ENCODE data around the genes SFMBT2, KIN and CELF2.

GRCh38 chr10:7406952-7407801, 3.7 kb downstream of the SFMBT2 start:
- PRO-cap = no peak

DNA sequence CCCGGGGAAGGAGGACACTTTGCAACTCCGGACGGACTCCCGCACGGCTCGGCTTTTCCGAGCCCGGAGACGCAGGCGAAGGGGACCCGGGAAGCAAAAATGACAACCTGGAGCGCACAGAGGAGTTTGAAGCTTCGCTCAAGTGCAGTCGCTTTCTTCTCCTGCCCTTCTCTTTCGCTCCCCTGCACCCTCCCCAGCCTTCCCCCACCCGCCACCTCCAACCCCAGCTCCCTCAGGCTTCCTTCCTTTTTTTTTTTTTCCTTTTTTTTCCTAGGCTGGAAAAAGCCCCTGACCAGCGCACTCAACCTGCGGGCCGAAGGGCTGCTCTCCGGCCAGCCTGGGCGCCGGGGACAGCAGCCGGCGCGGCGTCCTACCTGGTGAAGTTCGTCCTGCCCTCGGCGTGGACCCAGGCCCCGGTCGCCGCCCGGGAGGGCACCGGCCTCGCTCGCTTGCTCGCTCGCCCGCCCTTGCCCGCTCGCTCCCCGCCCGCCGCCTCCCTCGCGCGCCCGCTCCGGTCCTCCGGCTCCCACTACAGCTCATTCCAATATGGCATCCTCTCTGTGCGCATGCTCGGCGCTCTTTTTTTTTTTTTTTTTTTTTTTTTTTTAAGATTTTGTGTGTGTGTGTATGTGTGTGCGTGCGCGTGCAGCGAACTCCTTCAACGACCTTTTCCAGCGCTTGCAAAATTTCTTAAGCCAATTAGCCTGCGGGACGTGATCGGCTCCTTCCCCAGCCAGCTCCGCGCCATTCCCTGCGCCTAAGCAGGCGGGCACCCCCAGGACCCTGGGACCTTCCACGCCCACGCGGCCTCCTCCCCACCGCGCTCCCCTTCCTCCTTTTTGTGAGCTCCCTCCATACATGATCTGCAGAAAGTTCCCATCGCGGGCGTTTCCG, at the start of gene SFMBT2:
TSS of gene SFMBT2 (minus strand) at position 548 of the 894 bp plus-strand sequence.
- PRO-cap = unidirectional peak, minus-strand start at position 548 of the sequence

DNA sequence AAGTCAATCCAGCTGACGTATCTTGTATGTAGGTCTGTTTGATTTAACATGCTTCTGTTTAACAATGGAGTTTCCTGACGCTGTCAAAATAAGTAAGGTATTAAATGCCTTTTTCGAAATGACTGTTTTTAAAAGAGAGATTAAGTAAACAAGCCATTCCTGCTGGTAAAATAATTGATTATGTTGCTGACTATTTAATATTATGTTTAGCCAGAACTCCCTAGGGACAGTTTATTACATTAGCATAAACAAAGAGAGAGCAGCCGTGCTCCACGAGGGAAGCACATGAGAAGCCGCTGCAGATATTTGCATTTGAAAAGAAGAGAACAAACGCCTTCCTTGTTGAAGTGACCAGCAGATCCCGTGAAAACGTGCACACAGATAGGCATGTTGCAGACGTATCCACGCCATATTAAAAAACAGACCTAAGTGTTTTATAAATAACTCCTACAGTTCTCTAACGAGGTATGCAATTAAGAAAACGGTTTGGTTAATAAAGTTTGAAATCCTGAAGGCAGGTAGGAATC, 22.5 kb upstream of the SFMBT2 start:
- PRO-cap = no peak

- PRO-cap = no peak
Observed at GRCh38 chr10:7475911-7476315, 65.1 kb upstream of the SFMBT2 start.

DNA sequence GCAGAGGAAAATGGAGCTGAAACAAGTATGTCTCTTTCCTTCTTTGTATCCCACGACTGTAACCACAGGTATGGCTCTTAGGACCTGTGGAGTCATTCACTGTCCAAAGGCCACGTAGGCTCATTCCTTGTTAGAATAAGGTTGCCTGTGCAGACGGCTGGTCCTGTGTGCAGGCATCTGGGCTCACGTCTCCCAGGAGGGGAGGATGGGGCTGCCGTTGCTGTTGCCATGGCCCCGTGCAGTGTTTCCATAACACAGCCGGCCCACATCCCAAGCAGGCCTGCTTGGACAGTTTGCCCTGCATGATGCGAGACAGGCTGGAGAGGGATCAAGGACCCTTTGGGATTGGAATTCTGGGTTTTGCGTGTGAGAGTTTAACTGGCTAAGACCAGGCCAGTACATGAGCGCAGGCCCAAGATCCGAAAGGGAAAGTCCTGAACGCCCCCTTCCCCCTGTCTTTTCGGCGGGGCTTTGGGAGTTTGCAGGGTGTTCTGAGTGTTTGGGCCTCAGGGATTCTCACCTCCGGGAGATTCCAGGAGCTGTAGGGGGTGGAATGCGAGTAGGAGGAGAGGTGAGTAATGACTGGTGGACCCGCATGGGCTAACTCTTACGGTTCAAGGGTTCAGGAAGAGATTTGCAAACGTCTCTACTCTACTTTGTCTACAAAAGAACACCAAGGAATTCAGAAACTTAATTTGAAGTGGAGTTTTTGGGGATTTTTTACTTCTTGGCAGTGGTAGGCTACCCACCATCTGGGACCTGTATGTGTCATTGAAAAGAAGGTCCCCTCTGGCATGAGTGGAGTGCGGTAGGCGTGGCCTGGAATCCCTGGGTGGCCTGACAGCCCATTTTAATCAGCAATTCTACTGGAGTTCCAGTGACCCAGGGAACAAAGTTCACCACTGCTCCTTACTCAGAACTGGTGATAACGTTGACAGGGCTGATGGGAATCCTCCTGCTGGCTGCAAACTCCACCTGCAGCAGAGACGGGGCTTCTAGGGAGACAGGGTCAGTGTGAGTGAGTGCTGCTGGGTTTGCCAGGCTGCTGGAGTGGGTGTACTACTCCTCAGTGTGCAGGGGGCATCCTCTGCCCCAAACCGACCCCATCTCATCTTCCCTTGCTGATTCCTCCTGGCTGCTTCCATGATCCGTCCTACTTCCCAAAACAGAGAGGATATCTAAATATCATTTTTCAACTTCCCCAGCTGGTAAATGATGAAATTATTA, 125.3 kb downstream of the ITIH5 start:
- PRO-cap = no peak

GRCh38 chr10:7787416-7788274, at the start of gene KIN:
KIN (minus strand) TSS chr10:7787993.
- PRO-cap = bidirectional peak, plus-strand start at chr10:7788210, minus-strand start at chr10:7787993

DNA sequence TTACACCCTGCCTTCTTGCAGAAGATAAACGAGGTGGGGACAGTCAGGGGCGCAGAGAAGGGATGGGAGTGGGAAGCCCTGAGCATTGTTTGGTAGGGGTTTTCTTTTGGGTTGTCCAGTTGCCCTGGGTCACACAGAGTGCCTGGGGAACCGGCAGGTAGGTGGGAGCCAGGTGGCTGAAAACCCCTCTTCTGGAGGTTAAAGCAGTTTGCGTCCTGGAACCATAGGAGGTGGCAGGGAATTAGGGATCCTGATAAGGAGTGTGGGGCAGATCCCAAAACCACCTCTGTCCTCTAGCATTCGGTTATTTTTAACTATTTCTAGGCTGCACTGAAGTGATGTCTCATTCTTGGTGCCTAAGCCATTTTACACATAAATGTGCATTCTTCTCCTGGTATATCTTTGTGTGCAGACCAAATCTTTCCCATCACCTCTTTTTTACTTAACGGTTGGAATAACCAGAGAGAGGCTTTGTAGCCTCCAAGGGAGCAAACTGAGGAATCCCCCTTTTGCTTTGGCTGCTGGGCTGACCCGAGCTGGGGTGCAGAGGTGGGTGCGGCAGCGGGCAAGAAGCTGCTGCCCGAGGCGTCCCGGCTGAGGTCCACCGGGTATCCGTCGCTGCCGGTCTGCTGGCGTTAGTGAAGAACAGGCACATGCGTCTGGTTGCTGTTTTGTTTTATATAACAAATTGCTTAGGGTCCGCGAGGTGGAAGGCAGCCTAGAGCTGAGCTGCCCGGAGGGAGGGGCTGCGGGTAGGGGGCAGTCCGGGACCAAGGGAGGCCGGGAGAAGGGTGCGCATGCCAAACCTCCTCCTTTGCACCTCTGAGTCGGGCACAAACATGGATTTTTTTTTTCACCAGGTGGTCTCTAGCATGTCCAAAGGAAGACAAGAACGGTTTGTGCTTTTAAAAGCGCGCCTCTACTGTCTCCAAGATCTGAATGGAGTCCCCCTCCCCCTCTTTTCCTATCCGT, 7.1 kb upstream of the GATA3 start:
- PRO-cap = no peak

- PRO-cap = no peak
Observed at GRCh38 chr10:8054938-8055388, 475 bp downstream of the GATA3 start.

- PRO-cap = no peak
Observed at GRCh38 chr10:8074722-8076137, 20.7 kb downstream of the GATA3 start.

- PRO-cap = no peak
Observed at GRCh38 chr10:8416848-8417306, 362.4 kb downstream of the GATA3 start.

GRCh38 chr10:9755934-9756224, 1261.8 kb upstream of the CELF2 start:
- PRO-cap = no peak

GRCh38 chr10:10278431-10278760, 739.3 kb upstream of the CELF2 start:
- PRO-cap = no peak

DNA sequence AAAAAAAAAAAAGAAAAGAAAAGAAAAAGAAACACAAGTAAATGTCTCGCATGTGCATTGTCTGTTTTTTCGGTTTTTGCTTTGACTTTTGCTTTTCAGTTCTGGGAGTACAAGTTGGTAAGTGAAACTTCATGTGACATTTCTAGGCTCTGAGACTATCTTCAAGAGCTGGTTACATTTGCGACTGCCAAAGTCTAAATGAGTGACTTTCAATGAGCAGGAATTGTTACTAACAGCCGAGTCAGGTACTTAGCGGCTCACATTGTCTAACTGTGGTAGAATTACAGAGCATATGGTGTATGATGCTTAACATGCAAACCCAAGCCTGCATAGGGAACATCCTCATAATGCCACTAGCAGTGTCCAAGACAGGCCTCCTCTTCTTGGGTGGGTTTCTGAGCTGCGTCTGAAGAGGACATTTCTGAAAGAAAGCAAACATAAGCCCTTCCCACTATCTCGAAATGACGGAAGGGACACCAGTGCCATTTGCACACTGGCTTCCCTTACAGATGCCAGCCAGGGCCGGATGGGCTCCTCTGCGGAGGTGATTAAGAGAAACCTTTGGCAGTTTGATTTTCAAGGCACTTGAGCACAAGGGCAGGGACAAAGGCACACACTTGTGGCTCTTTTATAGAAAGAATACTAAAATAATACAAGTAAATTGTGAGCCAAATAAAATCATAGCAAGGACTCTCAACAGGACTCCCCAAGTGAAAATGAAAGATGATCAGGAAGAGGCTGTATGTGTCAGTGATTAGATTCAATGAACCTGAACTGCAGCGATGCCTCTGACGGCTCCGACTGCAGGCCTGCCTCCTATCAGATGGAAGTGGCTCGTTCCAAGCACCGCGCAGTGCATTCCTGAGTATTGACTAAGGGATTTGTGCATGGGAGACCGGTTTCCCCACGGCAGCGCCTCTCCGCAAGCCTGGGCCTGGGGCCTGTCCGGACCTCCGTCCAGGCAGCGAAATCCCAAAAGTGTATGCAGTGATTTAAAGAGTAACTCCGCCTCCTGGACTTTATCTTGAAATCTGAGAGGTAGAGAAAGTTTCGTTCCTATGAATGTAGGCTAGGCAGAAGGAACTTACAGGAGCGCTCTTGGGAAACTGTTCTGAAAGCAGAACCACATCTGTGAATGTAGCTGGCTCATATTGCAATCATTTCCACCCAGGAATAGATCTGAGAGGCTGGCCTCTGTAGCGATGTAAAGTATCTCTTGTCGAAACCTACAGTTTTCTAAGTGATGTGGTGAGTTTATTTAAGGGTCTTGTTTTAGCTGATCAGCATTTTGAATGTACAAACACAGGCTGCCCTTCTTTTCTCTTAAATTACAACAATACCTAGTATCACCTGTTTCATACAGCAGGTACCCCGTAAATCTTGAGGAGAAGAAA, 106.5 kb upstream of the CELF2 start:
- PRO-cap = no peak

- PRO-cap = no peak
Observed at GRCh38 chr10:11009294-11010180, 8.1 kb upstream of the CELF2 start.

DNA sequence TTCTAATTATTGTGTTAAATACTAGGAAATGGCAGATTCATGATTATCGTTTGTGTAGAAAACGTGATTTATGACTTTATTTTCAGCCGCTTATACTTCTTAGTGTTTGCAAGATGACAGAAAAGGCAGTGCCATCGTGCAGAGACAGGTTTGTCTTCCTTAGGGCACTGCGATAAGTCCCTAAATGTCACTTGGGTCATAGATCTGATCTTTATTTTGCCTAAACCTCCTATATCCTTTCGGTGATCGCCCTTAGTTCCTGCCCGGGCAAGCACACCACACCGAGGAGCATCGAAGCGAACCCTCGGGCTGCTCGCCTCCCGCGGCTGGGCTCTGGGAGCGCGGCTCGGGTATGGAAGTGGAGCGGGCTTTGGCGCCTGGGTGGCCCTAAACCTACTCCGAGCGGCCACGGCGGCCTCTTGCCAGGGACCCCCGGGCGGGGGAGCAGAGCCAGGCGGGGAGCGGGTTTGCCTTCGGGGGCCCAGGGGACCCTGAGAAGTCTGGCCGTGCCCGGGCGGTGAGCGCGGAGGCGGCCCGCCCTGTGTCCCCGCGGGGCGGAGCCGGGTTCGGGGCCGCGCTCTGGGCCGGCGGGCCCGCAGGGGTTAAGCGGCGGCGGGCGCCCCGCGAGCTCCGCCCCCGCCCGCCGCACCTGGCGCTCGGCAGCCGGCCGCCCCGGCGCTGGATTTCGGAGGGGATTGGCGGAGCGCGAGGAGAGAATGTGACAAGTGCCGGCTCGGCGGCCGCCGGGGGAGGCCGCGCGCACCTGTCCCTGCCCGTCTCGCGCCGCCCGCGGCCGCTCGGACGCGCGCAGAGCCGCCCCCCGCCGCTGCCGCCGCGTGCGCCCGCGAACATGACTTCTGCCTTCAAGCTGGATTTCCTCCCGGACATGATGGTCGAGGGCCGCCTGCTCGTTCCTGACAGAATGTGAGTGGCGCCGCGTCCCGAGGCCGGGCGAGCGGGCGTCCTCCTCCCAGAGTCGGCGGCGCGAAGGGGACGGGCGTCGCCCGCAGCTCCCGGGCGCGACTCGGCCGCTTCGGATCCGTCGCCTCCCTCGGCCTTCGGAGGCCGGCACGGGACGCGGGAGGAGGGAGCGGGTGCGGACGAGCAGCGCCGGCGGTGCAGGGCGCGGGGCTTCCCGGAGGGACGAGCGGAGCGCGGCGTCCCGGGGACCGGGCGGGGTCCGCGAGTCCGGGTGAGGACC, at the start of gene CELF2:
TSS of gene CELF2 (plus strand) at position 633 of the 1,201 bp plus-strand sequence.
- PRO-cap = no peak

GRCh38 chr10:11046562-11046846, 28.8 kb downstream of the CELF2 start:
- PRO-cap = no peak

DNA sequence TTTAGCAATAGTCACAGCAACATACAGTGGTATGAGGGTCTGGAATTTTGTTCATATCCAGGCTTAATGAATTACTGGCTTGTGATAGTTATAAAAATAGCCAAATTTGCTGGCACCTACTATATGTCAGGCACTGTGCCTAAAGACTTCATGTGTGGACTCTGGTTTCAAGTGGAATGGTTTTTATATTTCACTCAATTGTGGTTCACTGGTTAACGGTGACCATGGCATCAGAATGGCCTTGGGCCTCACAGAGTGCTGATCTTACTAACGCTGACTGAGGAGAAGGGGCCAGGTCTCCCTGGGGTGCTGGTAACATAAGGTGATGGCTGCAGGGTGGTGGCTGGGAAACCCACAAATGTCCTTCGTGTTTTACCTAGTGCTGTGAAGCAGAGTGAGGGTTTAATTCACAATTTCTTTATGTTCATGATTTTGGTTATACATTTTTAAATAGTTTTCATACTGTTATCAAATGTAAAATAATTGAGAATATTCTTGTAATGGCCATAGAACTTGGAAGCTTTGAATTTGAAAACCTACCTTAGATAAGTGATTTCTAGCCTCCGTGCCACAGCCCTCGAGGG, 55.9 kb downstream of the CELF2 start:
- PRO-cap = no peak

- PRO-cap = no peak
Observed at GRCh38 chr10:11141743-11142333, 124.2 kb downstream of the CELF2 start.

DNA sequence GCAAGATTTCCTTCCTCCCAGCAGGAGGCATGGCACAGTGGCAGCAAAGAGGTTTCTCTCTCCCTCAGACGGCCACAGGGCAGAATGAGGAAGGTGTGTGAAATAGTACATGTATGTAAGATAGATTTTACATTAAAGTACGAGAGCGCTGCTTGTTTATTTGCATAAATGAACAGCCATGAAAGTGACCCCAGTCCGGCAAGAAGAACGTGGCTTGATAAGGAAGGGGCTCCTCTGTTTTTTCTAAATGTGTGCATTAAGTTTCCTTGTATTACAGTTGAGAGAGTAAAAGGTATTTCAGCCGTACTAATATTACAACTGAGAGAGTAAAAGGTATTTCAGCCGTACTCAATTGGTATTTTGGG, 130.2 kb downstream of the CELF2 start:
- PRO-cap = no peak

- PRO-cap = no peak
Observed at GRCh38 chr10:11169631-11170875, 152.4 kb downstream of the CELF2 start.

Data from SP-49 (cell line).